Anterior vena cava (tissue), 1 donor: ENCODE measurements around the genes CDH15 and SPATA2L.

DNA sequence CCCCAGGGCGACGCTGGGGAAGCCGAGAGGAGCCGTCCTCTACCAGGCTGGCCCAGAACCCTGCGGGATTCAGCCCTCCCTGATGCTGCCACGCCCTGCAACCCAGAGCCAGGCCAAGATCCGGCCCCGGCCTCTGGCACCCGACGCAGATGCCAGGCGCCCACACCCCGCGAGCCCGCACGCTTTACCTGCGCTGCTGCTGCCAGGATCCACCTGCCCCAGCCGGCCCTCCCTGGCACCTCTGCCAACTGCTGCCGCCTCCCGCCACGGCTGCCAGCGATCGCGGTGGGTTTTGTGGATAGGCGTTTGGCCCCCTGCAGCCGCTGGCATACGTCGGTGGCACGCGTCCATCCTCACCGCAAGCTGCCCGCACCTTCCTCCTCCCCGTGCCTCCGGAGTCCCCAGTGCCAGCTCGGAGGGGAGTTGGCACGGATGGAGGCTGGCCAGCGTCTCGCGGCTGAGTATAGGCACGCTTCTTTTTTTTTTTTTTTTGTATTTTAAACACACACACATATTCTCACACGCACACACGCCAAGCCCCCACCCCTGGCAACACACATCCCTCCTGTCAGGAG lies 41.3 kb upstream of the ACSF3 start:
- PRO-cap, result no peak

- PRO-cap, result no peak
Observed at GRCh38 chr16:89097093-89097522, 3.5 kb downstream of the ACSF3 start.

DNA sequence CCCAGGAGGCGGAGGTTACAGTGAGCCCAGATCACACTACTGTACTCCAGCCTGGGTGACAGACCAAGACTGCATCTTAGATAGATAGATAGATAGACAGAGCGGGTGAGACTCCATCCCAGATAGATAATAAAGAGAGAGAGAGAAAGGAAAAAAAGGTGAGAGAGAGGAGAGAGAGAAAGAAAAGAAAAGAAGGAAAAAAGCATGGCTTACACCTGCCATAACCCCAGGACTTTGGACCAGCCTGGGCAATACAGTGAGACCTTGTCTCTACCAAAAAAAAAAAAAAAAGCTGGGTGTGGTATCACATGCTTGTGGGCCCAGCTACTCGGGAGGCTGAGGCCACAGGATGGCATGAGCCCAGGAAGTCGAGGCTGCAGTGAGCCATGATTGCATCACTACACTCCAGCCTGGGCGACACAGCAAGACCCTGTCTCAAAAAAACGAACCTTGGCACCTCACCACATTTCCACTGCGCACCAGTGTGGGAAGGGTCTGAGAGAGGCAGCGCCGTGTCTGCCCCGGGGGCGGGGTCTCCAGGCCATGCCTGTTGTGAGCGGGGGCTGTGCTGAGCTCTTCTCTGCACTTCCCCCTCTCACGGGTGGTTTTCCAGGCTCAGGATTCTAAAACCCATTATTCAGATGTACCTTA lies 6.2 kb downstream of the ACSF3 start:
- PRO-cap, result no peak

DNA sequence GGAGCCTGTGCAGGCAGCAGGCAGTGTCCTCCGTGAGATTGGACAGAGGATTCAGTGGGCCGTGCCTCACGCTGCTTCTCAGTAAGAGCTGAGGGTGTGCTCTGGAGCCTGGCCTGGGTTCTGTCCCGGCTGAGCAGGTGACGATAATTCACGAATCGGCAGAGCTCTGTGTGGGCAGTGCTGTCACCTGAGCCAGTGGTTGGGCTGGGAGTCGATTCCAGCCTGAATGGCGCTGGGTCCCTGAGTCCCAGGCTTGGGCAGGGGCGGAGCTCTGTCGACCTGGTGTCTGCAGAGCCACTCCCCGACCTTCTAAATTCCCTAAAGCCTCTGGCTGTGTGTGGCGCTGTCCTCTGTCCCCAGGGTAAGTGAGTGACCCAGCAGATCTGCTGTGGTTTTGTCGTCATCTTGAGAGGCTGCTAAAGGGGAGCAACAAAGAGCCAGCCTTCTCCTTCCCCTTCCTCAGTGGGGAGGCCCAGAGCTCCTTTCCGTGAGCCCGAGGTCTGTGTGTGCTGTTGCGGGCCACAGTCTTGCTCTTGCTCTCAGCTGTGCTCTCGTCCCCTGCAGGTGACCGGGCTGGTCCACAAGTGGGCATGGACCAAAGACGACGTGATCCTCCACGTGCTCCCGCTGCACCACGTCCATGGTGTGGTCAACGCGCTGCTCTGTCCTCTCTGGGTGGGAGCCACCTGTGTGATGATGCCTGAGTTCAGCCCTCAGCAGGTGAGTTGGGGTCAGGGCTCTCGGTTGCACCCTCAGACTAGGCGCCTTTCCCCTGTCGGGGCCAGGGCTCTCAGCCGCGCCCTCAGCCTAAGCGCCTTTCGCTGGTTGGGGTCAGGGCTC lies 8.6 kb downstream of the ACSF3 start:
- PRO-cap, result no peak

- PRO-cap, result no peak
Observed at GRCh38 chr16:89103114-89103550, 9.5 kb downstream of the ACSF3 start.

DNA sequence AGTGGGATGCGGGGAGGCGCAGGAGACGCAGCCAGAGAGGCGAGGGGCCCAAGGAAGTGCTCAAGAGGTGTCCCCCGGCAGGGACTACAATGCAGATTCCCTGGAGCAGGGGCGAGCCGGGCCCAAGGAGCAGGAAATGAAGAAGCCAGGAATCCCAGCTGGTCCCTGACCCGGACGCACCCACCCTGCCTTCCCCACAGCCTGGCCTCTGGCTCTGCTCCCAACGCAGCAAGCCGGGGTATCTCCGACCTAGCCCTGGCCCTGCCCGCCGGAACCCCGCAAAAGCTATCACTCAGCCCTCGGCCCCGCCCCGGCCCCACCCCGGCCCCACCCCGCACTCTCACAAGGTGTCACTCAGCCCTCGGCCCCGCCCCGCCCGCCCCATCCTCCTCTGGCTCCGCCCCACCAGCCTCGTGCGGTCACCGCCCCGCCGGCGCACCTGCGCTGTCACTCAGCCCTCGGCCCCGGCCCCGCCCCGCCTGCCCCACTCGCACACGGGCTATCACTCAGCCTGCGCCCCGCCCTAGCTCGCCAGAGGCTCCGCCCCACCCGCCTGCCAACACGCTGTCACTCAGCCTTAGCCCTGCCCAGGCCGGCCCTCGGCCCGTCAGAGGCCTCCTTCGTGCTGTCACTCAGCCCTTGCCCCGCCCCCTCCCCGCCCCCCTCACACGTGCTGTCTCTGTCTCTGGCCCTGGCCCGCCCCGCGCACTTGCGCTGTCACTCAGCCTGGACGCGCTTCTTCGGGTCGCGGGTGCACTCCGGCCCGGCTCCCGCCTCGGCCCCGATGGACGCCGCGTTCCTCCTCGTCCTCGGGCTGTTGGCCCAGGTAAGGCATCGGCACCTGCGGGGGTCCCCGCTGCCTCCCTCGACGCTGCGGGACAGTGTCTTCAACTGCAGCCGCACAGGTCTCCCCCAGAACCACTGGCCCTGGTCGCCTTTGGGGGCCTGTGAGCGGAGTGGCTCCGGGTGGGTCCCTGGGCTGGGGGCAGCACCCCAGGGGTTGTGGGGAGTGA lies at the start of gene CDH15:
CDH15 (plus strand) TSS at position 701 of the 1,013 bp plus-strand sequence.
- PRO-cap, result no peak

GRCh38 chr16:89281011-89281714 lies 63.7 kb downstream of the ZNF778 start:
- PRO-cap, result no peak

DNA sequence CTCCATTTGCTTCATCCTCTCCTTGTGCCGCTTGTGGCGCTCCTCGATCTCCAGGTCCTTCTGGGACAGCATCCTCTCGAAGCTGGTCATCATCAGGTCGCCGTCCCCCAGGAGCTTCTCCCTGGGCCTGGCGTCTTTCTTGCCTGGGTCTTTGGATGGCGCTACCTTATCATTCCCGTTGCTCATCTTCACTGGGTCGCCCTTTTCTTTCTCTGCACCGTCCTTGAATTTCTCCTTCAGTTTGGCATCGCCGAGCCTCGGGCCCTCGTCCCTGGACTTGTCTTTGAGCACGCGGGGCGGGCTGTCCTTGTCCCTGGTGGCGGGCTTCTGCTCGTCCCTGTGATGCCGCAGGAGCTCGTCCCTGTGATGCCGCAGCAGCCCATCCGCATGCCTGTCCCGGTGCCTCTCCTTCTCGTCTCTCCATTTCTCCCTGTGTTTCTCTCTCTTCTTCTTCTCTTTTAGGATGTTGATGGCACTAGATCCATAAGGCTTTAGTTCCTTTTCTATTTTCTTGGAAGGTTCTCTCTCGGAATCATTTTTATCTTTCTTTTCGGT lies 64.3 kb downstream of the ZNF778 start:
- PRO-cap, result no peak

GRCh38 chr16:89314376-89314865 lies 96.9 kb downstream of the ZNF778 start:
- PRO-cap, result no peak

DNA sequence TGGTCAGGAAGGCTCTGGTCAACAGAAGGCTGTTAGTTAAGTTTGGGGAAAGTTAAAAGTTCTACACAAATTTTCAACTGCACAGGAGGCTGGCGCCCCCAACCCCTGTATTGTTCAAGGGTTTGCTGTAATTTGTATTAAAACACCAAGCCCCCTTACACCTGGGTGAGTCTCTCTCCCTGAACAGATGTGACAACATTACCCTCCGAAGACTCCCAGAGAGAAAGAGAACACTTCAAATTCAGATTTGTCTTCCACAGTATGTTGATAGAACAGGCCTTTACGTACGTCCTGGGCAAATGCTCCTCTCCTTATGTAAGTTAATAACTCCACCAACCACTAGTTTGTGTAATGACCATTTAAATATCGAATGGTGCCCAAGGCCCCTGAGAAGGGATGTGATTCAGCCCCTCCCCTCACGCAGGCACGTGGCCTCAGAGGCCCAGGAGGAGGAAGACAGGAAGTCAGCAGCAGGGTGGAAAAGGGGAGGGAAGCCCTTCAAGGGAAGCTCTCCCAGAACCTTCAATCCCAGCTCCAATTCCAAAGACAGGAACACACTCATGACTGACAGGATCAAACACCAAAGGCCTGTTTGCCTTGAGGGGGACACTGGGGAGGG lies 104.7 kb downstream of the ZNF778 start:
- PRO-cap, result no peak

DNA sequence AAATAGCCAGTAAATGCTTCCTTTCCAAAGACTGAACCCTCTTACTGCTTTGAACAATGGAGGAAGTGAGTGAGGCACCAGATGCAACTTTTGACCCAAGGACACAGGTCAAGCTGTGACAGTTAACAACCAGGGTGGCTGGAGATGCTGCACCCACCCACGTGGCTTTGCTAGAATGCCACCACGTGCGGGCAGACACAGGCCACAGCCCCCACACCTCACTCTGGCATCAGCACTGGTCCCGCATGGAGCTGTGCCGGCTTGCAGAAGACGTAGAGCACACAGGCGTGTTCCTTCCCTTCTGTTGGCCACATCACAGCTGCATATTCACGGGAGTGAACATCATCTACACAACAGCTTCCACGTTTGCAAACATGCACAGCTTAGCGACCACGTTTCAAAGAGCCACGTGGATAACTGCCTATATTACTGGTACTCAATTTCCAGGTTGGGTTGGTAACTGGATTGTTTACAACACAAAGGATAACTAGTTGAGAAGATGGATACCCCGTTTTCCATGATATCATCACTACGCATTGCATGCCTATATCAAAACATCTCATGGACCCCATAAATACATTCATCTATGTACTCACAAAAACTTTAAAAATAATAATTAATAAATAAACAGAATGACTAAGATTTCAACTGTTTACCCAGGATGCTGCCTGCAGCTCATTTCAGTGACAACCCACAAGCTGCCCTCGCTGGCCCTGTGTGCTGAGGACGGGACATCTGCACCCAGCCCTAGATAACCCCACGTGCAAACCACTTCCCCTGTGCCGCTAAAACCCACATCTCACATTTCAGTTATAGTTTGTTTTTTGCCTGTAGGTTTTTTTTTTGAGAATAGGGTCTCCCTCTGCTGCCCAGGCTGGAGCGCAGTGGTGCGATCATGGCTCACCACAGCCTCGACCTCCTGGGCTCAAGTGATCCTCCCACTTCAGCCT lies 132.1 kb downstream of the ANKRD11 start:
- PRO-cap, result no peak

DNA sequence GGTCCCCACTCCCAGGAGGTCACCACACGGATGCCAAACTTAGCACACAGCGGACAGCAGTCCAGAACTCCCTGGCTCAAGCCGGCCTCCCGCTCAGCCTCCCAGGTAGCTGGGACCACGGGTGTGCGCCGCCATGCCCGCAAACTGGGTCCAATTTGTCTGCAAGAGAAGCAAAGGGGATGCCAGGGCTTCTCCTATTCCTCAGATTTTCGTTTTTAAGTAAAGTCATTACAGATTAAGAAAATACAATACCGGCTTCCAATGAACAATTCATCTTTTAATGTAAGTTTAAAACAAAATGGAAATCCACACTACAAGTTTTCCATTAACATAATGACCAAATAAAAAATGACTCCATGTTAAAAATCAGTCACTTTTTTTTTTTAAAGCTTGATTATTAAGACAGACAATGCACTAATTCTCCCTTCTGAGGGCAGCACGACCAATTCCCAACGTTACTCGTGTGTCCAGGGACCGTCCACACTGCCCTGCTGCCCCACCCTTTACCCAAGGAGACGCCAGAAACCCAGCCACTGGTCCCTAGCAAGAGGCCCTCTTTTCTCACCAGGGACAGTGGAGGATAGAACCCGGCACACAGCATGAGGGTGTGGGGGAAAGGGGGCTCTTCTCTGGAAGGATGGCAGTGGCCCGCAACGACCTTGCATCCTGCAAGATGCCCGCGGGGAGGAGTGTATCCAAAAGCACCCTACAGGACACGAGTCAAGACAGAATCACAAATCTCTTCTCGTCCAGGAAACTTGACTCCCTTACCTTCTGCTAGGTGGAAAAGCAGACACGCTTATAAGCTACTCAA lies 104.3 kb downstream of the ANKRD11 start:
- PRO-cap, result no peak

DNA sequence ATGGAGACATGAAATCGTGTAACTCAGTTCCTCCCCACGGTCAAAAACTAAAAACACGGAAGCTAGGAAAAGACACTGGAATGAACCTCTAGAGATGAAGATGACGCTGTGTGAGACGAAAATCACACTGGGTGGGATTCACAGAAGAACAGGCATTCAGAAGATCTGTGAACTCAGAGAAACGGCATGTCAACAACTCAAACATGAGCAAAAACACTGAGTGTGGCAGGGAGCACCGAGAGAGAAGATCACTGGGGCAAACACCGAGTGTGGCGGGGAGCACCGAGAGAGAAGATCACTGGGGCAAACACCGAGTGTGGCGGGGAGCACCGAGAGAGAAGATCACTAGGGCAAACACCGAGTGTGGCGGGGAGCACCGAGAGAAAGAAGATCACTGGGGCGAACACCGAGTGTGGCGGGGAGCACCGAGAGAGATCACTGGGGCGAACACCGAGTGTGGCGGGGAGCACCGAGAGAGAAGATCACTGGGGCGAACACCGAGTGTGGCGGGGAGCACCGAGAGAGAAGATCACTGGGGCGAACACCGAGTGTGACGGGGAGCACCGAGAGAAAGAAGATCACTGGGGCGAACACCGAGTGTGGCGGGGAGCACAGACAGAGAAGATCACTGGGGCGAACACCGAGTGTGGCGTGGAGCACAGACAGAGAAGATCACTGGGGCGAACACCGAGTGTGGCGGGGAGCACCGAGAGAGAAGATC lies 100.7 kb downstream of the ANKRD11 start:
- PRO-cap, result no peak

- PRO-cap, result no peak
Observed at GRCh38 chr16:89409136-89409874, 81.1 kb downstream of the ANKRD11 start.

DNA sequence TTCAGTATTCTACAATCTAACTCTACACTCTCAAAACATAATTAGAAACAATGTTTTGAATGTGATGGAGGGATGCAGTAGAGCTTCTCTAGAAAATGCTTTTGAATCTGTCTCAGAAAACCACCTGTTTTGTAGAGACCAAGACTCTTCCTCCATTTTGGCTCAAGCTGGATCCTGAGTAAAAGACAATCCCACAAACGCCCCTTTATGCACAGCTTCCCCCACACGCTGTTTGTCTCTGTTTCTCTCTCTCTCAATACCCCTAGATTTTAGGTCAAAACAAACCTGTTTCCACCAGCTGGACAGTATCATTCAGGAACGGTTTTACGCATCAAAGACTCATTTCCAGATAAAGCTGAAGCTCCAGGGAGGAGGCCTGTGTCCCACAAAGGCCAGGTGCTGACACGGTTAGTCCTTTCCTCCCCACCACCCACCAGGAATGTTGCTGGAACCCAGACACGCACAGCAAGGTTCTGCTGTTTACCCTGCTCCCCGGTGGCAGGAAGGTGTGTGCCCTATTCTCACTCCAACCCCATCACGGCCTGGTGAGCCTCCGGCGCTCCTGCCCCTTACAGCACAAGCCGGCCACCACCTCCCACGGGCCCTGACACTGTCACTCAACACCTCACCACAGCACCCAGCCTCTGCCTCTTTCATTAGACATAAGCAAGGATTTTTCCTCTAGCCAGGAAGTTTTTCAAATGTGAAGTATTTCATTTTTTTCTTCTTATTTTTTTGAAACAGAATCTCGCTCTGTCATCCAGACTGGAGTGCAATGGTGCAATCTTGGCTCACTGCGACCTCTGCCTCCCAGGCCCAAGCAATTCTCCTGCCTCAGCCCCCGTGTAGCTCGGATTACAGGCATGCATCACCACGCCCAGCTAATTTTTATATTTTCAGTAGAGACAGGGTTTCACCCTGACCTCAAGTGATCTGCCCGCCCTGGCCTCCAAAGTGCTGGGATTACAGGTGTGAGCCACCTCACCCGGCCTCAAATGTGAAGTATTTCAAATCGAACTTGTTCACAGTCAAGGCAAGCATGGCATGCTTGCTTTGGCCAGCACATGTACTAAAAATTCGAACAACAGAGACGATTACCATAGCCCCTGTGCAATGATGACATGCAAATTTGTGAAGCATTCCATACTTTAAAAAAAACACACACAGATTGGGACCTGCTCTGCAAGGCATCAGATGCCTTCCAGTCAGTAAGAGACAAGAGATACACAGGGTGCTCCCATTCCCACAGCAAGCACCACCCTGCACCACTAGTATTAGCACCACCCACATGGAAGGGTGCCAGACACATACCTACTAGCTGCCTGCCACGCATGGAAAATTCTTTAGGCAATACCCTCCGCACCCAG lies 47.6 kb downstream of the ANKRD11 start:
- PRO-cap, result no peak

- PRO-cap, result no peak
Observed at GRCh38 chr16:89461220-89461767, 29.1 kb downstream of the ANKRD11 start.

DNA sequence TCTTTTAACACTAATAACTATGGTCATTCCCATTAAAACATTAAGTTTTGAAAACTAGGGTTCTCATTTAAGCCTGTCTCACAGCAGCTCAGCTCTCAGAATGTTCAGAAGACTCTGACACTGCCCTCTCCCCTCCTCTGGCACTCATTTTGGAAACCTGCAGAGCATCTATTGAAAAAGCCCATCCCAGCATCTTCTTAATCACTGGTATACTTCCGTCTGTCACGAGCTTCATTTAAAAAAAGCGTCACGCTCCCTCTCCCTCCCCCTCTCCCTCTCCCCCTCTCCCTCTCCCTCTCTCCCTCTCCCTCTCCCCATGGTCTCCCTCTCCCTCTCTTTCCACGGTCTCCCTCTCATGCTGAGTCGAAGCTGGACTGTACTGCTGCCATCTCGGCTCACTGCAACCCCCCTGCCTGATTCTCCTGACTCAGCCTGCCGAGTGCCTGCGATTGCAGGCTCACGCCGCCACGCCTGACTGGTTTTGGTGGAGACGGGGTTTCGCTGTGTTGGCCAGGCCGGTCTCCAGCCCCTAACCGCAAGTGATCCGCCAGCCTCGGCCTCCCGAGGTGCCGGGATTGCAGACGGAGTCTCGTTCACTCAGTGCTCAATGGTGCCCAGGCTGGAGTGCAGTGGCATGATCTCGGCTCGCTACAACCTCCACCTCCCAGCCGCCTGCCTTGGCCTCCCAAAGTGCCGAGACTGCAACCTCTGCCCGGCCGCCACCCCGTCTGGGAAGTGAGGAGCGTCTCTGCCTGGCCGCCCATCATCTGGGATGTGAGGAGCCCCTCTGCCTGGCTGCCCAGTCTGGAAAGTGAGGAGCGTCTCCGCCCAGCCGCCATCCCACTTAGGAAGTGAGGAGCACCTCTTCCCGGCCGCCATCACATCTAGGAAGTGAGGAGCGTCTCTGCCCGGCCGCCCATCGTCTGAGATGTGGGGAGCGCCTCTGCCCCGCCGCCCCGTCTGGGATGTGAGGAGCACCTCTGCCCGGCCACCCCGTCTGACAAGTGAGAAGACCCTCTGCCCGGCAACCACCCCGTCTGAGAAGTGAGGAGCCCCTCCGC lies 28.3 kb downstream of the ANKRD11 start:
- PRO-cap, result no peak

DNA sequence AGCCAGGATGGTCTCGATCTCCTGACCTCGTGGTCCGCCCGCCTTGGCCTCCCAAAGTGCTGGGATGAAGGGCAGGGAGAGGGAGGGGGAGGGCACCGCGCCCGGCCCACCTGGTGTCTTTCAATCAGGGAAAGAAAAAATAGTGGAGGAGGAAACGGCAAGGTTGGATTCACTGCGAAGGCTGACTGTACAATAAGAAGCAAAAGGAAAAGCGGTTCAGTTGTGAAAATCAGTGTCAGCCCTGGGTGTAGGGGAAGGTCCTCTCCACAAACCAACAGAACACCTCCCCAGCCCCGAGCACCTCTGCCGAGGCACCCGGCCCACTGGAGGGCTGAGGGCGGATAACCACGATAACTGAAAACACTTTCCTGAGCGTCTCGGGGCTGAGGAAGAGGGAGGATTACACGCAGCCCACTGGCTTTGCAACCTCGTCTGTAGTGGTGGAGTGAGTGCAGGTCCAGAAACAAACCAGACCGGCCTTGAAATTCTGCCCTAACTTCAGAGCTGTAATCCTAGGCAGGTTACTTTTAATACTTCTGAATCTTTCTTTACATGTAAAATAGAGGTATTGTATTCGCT lies 1.4 kb upstream of the SPG7 start:
- PRO-cap, result no peak

DNA sequence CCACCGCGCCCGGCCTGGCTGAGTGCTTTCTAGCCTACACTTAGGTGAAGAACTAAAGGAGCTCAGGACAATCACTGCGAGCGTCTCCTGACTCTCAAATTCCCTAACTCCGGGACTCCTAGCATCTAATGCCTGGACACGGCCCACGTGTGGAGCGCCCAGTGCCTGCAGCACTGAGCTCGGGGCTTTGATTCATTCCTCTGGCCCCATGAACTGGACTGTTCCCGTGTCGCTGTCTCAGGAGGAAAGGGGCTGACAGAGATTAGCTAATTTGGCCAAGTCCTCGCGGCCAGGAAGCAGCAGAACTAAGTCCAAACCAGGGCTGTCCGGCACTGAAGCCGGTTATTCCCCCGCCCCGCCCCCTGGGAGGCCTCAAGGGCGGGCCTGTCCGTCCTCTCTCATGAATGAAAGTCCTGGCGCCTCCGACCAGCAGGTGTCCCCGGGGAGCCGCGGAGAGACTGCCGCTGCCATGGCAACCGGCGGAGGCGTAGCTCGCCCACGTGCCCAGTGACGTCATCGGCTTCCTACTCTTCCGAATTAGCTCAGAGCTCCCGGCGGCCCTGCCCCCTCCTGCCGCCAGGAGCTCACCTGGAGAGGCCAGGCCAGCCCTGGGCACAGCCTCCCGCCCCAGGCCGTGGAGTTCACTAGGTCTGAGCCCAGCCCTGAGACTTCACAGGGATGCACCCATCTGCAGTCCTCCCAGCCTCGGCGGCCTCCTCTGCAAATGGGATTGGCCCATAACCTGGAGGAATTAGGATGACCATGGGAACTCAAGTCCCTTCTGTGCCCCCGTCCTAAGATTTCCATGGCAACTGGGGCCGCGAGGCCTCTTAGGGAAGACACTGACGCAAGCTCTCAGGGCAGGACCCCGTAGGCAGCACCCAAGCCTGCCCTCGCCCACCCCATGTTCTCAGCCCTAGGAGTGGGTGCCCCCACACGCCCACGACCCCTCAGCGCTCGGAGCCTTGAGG lies 1.4 kb downstream of the SPATA2L start:
- PRO-cap, result bidirectional peak, plus-strand start at position 545 of the sequence, minus-strand start at position 101 of the sequence

DNA sequence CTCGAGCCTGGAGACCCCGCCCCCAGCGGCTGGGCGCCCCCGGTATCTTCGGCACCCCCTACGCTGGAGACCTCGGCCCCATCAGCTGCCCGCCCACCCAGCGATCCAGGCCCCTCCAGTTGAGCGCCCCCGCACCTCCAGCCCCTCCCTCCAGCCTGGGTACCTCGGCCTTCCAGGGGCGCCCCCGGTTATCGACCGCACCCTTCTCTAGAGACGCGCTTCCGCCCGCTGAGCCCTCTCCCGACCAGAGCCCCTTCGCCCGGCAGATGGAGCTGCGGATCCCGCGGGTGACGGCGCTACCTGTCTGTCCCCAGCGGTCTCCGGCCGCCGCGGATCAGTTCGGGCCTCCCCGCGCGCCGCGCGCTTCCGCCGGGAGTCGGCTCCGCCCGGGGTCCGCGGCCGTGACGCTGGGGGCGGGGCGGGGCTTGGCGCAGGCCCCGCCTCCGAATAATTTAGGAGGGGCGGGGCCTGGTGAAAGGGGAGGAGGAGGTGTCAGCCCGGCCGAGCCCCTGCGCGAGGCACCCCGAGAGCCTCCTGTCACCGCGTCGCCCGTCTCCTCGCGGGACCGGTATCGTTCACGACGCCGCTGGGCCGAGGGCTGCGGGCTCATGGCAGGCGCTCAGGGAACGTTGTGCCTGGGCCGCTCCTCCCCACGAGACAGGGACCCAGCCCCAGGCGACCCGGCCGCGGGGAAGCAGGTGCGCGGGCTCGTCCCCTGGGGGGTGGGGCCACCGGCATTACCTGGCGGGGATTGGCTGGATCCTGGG lies at the start of gene SPATA2L:
SPATA2L (minus strand) TSS at position 378 of the 767 bp plus-strand sequence.
- PRO-cap, result bidirectional peak, plus-strand start at position 484 of the sequence, minus-strand start at position 368 of the sequence